REH cell (cell line): ENCODE data around the gene TDP2.

DNA sequence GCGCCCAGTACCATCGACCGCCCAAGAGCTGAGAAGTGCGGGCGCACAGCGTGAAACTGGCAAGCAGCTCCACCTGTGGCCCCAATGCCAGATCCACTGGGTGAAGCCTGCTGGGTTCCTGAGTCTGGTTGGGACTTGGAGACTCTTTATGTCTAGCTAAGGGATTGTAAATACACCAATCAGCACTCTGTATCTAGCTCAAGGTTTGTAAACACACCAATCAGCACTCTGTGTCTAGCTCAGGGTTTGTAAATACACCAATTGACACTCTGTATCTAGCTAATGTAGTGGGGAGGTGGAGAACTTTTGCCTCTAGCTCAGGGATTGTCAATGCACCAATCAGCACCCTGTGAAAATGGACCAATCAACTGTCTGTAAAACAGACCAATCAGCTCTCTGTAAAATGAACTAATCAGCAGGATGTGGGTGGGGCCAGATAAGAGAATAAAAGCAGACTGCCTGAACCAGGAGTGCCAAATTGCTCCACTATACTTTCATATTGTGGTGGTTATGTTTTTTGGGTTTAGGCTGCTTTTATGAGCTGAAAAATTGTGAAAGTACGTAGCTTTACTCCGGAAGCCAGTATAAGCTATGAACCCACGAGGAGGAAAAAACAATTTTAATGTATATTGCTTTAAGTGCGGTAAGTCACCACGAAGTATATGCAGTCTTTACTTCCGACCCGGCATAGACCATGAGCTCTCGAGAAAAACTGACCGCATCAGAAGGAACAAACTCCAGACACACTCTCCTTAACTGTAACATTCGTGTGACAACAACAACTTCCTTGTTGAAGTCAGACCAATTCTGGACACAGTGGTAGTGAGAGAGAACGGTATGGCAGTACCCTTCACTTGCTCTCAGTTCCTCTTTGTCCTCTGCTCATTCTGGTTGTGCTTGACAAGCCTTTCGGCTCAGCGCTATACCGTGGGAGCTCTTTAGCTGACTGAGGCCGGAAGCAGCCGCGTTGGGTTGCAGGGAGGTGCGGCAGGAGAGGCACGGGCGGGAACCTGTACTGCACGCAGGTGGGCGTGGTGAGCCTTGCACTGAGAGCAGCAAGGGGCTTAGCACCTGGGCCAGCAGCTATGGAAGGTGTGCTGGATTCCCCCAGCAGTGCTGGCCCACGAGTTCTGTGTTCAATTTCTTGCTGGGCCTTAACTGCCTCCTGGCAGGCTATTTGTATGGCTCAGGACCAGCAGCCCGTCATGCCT lies 82.0 kb upstream of the E2F3 start:
- PRO-cap = no peak

- PRO-cap = no peak
These were observed 276.9 kb downstream of the CDKAL1 start for GRCh38 chr6:20811131-20811485.

GRCh38 chr6:21538158-21538453 lies 55.4 kb upstream of the SOX4 start:
- PRO-cap = no peak

- PRO-cap = no peak
These were observed 70.8 kb downstream of the SOX4 start for GRCh38 chr6:21663887-21665154.

- PRO-cap = no peak
These were observed 147.3 kb downstream of the SOX4 start for GRCh38 chr6:21740884-21741145.

GRCh38 chr6:21808144-21808488 lies 214.6 kb downstream of the SOX4 start:
- PRO-cap = no peak

DNA sequence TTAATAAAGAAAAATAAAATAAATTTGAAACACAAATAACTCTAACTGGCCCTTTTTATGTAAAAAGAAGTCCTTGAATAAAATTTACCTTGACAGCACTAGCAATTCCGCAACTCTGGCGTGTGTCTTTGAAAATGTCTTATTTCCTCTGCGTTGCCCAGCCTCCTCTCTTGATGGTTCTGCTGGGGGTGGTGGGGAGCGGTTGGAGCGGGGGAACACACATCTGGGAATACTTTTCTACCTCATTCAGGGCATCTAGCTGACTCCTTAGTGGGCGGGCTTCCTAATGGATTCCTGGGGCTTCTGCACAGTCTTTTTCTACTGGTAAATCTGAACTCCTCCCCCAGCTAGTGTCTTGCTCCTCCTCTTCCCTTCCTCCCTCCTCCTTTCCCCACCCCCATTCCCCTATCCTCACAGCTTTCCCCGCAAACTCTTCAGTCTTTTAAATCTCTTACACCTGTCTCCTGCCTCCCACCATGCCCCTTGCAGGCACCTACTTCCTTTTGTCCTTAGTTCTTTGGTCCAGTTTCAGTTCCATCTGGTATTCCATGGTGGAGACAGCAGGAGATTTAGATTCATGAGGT lies 74.4 kb downstream of the PRL start:
- PRO-cap = no peak

DNA sequence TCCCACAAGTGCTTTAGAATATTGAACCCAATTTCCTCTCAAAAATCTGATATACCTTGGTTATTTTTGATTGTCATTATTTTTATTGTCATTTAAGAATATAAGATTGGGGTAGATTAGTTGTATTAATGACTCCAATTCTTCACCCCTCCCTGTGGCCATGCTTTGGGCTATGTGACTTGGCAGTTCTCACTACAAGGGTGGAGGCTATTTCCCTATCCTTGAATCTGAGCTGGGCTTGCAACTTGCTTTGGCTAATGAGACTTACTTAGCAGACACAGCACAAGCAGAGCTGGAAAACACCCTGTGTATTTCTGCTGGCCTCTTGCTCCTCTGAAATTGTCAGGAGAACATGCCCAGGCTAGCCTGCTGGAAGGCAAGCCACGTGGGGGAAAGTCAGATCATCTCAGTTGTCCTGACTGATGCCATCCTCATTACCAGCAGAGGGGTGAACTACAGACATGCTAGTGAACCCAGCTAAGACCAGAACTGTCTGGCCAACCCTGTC lies 126.6 kb upstream of the HDGFL1 start:
- PRO-cap = no peak

GRCh38 chr6:22888649-22889050 lies 319.3 kb downstream of the HDGFL1 start:
- PRO-cap = no peak

DNA sequence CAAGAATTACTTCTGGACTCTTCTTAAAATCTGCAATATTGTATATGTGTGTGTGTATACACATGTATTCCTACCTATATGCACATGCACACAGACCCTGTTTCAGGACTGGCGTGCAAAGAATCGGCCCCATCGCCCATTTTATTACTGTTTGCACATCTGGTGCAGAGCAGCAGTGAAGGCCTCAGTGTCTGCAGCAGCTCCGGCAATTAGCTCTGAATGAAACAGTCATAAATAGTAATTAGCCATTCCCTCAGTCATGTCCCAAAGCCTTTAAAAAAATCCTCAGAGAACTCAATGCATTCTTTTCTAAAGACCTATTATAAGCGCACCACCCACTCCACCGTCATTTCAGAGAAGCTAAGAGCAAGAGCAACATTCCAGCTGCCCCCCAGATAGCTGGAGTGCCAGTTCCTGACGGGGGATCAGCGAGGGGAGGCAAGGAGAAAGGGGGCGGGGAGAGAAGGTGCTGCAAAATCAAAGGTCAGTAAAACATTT lies 469.8 kb upstream of the NRSN1 start:
- PRO-cap = no peak

GRCh38 chr6:24497958-24498537 lies 3.3 kb downstream of the ALDH5A1 start:
- PRO-cap = no peak

DNA sequence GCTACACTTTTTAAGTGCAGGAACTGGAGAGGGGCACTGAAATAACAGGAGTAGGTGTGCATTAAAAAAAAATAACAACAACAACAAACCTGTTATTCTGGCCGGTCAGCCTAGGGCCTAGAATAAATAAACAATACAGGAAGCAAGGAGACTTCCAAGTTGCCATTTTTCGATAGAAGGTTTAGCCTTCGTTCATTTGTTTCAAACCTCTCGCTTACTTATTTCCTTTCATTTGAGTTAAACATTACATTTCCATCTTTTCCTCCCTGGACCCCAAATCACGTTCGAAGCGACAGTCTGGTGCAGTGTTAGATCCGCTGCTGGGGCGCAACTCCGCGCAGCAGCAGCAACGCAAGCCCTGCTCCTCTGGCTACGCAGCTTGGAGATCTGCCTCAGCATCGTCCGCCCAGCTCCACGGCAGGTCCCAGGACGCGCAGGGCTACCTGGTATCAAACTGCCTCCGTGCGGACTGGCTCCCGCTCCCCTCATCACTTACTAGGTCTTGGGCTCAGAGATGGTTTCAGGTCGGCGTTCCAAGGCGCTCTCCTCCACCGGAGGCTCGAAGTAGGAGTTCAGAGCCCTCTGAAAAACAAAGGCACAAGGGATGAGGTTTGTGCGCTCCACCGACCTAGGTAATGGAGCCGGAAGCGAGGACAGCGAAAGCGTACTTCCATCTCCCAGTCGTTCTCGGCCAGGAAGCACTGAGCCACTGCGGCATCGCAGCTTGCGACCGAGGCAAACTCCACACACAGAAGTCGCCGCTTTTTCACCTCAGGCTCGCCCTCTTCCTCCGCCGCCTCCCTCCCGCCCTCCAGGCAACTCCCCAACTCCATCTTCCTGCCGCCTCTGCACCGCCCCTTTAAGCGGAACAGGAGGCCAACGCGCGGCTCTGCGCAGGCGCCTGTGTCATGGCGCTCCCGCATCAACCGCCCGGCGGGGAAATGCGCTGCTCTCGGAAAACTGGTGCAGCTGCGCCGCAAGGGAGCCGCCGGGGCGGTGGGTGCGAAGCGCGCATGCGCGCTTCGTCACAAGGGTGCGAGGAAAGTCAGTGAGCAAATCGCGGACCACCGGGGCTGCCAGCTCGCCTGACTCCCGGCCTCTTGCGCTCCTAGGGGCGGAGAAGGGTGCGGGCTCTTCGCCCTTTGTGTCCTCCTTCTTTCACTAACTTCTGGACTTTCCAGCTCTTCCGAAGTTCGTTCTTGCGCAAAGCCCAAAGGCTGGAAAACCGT lies at the start of gene TDP2:
Gene TDP2, minus strand, starts transcription at position 870 of the 1,229 bp plus-strand sequence.
- PRO-cap = bidirectional peak, plus-strand start at position 398 of the sequence, minus-strand start at position 389 of the sequence; bidirectional peak, plus-strand start at position 1,028 of the sequence, minus-strand start at position 861 of the sequence

DNA sequence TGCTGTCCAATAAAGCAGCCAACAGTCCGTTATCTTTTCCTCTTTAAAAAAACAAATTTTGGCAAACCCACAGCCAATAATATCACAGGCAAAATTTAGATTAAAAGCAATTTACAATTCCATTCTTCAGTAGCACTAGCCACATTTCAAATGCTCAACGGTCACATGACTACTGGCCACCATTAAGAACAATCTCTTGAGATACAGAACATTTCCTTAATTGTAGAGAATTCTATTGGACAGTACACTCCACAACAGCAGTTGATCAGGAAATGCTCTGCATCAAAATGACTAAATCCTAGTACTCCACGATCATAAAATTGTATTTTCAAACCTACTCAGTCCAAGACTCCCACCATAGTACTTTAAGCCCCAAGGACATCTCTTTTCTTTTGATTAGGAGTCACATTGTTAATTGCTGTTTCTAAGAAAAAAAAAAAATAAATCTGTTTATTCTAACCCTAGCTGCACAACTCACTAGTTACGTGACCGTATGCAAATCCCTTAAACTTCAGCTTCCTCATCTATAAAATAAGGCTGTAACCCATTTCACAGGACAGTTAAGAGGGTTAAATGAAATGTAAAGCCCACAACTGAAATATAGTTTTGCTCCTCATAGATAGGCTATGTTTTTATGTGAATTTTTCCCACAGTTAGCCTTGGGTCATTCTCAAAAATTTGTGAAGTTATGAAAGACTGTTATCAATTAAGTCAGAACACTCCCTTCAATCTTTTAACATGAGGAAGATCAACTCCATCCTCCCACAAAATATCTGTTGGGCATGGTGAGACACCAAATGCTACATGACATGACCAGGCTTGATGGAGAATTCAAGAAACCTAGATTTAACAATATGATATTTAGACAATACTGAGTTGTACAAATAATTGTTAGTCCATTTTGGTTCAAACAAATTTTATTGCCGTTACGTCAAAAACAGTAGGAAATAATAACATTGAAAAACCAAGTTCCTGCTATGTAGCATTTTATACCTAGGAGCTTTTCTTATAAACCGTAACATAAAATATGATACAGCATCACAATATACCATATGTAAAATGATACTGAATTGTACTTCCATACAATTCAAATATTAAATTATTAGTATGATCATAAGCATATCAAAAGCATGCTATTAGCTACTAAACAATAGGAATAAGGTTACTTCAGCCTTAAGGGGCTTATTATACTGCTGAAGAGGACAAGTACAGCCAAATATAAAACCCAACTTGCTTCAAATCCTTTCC lies 9.5 kb downstream of the C6orf62 start:
- PRO-cap = no peak

DNA sequence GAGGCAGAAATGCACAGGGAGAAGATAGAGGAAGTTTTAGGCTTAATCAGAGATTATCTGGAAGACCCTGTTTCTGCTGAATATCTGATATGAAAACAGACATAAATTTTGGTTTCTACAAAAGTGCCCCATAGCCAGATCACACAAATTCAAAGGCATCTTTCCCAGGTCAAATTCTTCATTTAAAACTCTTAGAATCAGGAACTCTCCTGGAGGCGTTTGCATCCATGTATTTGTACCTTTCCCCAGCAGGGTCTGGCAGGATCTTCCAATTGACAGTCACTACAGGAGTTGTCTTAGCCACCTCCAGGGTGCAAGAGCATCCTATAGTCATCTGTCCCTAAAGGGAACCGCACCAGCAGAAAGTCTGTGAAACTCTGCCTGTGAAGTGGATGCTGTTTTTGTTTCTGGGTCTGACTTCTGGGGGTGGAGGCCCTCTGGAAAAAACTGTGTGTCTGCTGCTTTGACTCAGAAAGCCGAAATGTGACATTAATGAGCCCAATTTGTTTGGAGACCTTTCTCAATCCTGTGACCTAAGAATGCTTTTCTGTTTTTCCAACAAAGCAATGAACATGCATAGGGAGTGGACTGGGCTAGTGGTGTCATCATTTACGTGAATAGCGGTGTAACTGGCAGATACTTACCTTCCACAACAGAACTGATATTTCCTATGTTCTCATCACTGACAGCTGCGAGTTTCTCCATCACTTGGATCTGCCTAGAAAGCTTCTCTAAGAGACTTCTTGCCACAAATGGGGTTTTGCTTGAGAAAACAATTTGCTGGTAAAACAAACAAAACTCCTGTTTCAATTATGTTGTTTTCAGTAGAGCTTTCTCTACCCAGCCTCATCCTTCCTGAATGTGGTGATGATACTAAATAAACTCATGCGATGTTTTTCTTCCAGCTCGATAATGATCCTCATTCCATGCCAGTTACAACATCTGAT lies 33.2 kb upstream of the ARMH2 start:
- PRO-cap = no peak

DNA sequence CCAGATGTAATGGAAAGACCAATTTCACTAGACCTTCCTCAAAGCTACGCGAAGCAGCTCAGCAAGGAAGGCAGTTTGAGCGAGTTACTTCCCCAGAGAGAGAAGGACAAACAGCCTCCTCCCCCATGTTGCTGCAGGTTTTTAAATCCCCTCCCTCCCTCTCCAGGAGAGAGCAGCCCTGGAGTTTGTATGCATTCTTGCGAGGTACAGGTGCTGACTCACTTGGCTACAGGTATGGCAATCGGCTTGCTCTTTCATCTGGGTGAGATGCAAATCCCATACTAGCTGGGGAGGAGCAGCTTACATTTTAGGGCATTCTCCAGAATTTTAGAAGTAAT lies 58.6 kb downstream of the RIPOR2 start:
- PRO-cap = no peak

DNA sequence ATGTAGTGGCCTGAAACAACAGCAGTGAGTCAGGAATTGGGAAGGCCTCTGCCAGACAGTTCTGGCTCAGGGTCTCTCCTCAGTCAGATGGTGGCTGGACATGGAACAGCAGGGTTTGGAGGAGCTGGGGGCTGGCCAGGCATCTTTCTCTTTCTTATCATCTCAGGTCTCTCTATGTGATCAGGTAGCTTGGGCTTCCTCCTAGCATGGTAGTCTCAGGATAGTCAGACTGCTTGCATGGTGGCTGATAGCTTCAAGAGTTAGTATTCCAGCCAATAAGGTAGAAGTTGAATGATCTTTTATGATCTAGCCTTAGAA lies 32.8 kb downstream of the RIPOR2 start:
- PRO-cap = no peak

GRCh38 chr6:24922875-24923137 lies 13.0 kb downstream of the RIPOR2 start:
- PRO-cap = no peak

GRCh38 chr6:25006223-25007150 lies 70.7 kb upstream of the RIPOR2 start:
- PRO-cap = bidirectional peak, plus-strand start at chr6:25006918, minus-strand start at chr6:25006692

DNA sequence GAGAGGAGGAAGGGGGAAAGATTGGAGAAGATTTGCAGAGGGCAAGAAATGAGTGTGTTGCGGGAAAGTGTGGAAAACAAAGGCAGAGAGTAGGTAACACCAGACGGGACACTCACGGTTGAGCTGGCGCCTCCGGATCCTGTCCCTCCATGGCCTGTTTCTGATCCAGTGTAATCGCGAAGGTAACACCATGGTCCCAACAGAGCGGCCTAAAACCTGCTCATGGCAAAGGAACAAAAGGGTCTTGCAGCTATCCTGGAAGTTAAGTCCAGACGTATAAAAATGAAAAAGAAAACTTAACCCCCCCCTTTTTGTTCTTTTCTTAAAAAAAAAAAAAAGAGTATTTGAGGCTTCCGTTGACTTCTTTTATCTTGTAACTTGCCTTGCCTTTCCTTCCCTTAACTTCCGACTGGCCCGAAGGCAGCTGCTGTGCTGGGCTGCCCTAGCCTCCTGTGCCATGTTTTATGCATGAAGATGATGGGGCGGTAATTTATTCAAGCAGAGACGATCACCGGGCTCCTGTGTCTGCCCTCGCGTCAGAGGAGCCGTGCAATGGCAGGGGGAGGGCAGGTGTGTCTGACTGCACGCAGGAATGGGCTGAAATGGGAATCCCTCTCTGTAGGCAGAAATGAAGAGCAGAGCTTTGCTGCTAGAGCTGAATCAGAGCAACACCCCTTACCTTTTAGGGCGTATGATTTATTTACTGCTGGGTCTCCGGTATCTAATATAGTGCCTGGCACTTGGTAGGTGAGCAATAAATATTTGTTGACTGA lies 106.2 kb upstream of the RIPOR2 start:
- PRO-cap = no peak

GRCh38 chr6:25085701-25086230 lies 150.0 kb upstream of the RIPOR2 start:
- PRO-cap = bidirectional peak, plus-strand start at chr6:25085966, minus-strand start at chr6:25085944